Mesenchymal stem cell of adipose (primary cell): ENCODE measurements around the genes CRLF3 and ATAD5.

GRCh38 chr17:30728355-30729243 is 95.9 kb downstream of the CRLF3 start:
- CAGE, long polyA plus RNA = no peak

- CAGE, long polyA plus RNA = no peak
Measured at GRCh38 chr17:30823862-30825153, at the start of gene CRLF3. TSS of gene CRLF3 (minus strand) at chr17:30824692.

- CAGE, long polyA plus RNA = no peak
Measured at GRCh38 chr17:30831634-30832689, at the start of gene ATAD5. TSS of gene ATAD5 (plus strand) at chr17:30831966.

- CAGE, long polyA plus RNA = no peak
Measured at GRCh38 chr17:30991169-30991534, 20.3 kb downstream of the RNF135 start.

GRCh38 chr17:31163111-31163777 is 68.5 kb downstream of the NF1 start:
- CAGE, long polyA plus RNA = no peak

- CAGE, long polyA plus RNA = no peak
Measured at GRCh38 chr17:31229587-31230051, 67.4 kb downstream of the OMG start.

DNA sequence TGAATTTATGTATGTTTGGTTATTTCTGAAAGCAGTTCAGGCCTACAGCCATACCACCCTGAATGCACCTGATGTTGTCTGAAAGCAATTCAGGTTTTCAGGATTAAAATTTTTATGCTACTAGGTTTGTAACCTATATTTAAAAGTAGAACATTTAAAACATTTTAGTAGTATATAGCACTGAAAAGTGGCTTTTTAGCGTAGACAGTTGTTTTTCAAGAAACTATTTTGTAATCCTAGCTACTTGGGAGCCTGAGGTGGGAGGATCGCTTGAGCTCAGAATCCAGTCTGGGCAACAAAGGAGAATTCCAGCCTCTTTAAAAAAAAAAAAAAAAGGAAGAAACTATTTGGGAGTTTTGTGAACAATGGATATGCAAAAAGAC is 17.8 kb downstream of the OMG start:
- CAGE, long polyA plus RNA = no peak

DNA sequence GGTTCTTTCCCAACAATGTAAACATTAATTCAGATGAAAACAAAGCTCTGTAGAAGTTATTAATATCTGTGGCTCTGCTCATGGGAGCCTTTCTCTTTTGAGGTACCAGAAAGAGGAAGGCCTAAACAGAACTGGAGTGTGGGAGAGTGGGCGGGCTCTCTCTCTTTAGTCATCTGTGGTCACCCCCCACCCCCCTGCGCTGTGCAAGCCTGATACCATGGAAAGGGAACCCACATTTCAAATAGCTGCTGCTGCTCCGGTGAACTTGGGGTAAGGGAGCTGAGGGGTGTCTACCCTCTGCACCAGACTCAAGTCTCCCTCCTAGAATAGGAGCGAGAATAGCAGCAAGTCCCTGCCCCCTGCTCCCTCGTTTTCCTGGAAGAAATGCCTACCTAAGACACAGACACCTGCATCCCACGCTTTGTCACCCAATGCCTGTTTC is 101.8 kb downstream of the RAB11FIP4 start:
- CAGE, long polyA plus RNA = no peak

- CAGE, long polyA plus RNA = no peak
Measured at GRCh38 chr17:31524264-31525347, 133.1 kb downstream of the RAB11FIP4 start.

DNA sequence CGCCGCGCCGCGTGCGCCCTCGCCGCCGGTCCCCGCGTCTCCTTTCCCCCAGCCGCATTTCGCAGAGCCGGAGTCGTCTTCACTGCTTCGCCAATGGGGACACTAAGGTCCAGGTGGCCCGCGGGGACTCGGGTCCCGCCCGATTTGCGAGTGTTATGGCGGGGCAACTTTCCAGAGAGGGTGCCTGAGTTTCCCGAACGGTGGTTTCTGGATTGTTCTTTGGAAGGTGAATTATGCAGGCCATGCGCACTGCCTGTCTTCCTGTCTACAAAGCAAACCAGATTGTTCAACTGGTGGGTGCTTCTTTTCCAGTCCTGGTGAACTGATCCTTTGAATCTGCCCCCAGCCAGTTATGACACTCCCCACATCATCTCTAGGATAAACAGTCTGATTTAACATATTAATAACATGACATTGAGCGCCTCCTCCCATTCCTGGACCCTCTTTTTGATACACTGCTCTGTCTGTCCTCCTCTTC is 158.9 kb downstream of the RAB11FIP4 start:
- CAGE, long polyA plus RNA = no peak

- CAGE, long polyA plus RNA = no peak
Measured at GRCh38 chr17:31631572-31632209, 227.4 kb downstream of the COPRS start.

DNA sequence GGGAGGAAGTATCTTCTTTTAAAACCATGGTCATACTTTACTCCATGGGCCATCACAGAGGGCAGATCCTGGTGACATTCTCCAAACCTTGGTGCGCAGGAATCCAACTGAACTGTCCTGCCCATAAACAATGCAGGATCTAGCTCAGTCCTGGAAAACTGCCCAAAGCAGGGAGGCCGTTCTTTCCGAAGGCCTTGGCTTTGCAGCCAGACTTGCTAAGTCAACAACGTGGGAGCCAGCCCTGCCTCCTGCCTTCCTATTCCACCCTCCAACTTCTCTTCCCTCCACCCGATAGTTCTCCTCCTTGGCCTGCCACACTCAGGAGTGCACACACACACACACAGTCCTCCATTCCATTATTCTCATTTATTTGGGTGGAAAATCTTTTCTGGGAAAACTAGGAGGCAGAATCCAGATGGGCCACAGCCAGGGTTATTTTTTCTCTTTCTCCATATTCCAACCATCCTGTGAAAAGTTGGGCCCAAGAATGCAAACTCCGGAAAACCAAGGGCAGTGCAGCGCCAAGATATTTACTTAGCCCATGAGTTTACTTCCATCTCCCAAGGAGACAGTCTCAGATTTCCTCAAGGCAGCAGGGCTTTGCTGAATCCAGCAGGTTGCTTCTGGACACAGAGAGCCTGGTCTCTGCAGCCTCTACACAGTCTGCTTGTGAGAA is 15.9 kb downstream of the COPRS start:
- CAGE, long polyA plus RNA = no peak

DNA sequence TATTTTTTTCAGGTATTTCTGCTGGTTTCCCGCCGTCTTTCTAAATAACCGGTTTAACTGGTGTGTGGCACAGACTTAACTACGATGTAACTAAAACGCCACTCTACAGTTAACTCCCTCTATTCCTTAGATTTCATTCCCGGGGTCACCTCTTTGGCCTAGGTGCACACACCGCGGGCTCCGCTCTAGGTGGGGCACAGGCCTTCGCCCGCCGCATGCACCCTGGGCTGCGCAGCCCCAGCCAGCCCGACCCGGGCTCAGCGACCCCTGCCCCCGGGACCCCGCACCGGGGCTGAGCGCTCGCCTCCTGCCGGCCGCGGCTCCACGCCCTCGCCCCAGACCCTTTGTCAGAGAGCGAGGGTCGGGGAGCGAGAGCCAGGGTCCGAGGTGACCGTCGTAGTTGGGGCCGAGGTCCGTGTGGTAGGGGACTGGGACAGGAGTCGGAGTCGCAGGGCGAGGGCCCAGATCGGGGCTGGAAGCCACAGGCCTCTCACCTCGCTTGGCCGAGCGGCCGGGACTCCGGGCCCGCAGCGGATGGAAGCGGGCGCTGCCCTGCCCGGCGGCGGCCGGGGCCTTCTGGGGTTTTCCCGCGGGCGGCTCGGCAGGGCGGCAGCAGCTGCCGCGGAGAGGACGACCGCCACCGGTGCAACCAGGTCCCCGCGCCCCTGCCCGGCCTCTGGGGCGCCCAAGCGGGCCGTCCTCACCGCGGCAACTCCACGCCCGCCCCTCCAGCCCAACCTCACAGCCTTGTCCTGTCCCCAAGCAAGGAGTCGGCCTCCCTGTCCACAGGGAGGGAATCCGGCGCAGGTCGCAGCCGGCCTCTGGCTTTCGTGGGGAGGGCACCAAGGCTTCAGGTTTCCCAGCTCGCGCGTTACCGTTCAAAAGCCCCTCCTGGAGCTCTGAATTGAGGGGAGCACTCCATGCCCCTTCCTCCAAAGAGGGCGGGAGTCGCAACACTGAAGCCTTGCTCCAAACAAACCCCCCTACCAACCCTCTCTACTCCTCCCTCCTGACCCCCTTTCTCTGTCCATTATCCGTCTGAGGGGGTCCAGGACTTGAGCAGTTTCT is 15.5 kb upstream of the UTP6 start:
- CAGE, long polyA plus RNA = no peak

DNA sequence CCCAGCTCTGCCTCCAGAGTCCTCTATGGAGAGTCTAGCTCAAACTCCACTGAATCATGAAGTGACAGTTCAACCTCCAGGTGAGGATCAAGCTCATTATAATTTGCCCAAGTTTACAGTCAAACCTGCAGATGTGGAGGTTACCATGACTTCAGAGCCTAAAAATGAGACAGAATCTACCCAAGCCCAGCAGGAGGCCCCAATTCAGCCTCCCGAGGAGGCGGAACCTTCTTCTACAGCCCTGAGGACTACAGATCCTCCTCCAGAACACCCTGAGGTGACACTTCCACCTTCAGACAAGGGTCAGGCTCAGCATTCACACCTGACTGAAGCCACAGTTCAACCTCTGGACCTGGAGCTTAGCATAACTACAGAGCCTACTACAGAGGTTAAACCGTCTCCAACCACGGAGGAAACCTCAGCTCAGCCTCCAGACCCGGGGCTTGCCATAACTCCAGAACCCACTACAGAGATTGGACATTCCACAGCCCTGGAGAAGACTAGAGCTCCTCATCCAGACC is 14.9 kb downstream of the LRRC37B start:
- CAGE, long polyA plus RNA = no peak

GRCh38 chr17:32340967-32341541 is 919 bp downstream of the C17orf75 start:
- CAGE, long polyA plus RNA = no peak

DNA sequence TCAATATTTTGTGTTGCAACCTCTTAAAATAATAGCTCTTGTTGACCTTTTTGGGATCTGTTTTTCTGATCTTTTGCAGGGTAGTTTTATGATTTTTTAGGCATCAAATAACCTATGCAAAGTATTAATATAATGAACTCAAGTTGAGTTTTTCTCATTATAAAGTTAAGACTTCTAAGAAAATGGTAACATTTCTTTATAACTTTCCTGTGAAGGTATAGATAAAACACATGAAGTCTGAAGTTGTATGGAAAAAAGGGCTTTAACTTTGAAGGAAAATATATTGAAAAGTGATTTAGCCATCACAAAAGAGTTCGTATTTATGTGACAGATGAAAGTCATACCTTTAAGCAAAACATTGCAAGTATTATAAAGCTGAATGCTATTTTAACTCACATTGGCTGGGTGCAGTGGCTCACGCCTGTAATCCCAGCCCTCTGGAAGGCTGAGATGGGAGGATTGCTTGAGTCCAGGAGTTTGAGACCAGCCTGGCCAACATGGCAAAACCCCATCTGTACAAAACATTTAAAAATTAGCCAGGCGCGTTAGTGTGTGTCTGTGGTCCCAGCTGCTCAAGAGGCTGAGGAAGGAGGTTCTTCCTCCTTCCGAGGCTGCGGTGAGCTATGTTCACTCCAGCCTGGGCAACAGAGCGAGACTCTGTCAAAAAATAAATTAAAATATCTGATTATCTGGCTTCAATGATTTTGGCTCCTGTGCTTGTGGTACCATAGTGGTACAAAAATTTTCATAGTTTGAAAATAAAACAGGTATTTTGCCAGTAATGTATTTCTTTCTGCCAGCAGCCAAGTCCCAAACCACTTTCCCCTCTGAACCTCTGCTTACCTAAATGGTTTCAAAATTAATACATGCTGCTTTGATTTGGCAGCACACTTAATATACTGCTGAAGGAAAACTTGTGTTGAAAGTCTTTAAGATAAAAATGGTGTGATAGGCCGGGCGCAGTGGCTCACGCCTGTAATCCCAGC is 21.4 kb downstream of the ZNF207 start:
- CAGE, long polyA plus RNA = no peak

DNA sequence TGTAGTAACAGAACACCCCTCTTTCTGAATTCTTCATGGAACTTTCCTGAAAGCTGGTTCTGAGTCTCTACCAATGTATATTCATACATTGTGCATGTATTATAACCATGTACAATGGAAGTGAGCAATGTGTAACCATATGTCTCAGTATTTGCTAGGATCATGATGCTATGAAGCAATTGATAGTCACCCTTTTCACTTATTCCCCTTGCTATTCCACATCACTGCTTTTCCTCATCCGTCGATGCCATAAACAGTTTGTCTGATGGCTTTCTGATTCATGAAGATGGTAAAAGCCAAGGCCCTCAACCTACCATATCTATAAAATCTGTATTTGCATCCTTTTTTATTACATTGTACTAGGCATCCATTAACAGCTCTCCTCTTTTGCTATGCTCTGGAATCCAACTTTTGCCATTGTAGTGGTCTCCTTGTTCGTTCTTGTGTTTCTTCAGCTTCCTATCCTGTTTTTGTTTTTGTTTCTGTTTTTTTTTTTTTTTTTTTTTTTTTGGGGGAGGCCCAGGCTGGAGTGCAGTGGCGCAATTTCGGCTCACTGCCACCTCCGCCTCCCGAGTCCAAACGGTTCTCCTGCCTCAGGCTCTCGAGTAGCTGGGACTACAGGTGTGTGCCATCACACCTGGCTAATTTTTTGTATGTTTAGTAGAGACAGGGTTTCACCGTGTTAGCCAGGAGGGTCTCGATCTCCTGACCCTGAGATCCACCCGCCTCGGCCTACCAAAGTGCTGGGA is 34.5 kb downstream of the ZNF207 start:
- CAGE, long polyA plus RNA = no peak

- CAGE, long polyA plus RNA = no peak
Measured at GRCh38 chr17:32503252-32504373, 16.8 kb downstream of the CDK5R1 start.

DNA sequence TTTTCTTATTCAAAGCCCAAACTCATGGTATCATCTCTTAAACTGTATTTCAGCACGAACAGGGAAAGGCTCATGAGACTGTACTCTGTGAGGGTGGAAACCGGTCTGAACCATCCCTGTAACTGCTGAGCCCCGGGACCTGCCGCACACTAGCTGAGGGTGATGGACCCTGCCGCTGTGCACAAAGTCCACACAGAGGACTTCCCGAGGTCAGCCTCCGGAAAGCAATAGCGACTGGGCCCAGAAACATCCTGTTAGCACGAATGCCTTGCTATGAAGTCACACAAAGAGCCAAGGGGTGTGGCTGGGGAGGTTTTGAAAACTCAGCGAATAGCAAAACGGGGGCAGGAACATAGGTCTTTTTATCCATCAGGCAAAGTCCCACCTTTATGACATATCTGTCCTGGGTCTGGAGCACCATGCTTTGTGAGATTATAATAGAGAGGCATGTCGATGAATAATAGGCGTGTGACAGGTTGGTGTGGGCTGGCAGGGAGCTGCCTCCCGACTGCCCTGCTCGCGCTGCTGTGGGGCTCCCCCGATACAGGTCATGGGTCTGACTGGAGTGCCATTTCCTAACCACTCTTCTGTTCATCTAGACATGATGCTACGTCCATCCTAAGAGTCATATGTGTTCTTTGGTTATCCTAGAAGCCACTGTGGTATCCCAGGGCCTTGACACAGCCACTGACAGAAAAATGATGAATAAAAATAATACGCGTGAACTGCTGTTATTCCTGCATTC is 33.5 kb downstream of the CDK5R1 start:
- CAGE, long polyA plus RNA = no peak

DNA sequence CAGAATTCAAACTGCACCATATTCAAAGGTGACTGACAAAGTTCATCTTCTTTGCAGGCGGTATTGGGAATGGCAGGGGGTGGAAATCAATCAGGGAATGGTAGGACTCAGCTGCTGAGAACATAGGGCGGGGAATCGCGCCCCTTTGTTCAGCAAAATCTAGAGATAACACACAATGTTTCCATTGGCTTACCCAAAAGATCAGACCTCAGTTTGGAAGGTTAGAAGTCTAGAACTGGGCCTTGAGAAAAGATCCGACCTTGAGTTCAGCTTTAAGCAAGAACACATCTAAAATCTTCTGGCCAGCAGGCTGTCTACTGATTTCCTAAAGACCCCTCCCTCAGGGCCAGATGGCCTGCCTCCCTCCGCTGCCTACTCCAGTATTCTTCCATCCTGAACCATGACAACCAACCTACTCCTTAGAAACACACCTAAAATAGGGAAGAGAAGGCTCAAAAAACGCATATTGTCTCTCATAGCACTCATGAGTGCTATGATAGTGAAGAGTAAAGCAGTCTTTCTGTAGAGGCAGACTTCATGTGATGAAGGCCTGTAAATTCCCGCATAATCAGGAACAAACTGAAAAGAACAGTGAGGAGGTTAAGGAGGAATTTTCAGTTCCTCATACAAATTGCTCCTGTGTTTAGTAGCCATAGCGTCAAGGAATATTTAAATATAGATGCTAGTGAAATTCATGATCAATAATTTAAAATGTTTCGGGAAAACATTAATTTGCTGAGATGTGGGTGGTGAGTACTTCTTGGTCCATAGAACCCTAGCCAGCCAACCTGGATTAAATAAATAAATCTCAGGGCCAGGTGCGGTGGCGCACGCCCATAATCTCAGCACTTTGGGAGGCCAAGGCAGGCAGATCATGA is 34.3 kb downstream of the CDK5R1 start:
- CAGE, long polyA plus RNA = no peak